Mucosa of descending colon (tissue), 1 donor: ENCODE data around the gene FRMD4B.

GRCh38 chr3:67489897-67490176, 164.6 kb downstream of the SUCLG2 start:
- PRO-cap: no peak

- PRO-cap: unidirectional peak, plus-strand start at chr3:67658322
Observed at GRCh38 chr3:67658159-67658491, 3.7 kb upstream of the SUCLG2 start.

- PRO-cap: no peak
Observed at GRCh38 chr3:67714362-67714631, 59.9 kb upstream of the SUCLG2 start.

DNA sequence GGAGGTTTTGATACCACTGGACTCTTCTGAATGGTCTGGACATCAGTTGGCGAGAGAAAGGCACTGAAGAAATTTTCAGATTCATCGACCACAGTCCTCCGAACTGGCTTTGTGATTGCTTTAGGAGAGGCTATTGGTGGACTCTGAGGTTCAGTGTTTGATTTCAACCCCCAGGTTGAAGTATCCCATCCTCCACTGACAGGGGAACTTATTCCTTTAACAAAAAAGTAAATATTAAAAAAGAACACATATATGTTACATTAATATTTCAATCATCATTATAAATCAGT, 3.8 kb downstream of the TMF1 start:
- PRO-cap: no peak

DNA sequence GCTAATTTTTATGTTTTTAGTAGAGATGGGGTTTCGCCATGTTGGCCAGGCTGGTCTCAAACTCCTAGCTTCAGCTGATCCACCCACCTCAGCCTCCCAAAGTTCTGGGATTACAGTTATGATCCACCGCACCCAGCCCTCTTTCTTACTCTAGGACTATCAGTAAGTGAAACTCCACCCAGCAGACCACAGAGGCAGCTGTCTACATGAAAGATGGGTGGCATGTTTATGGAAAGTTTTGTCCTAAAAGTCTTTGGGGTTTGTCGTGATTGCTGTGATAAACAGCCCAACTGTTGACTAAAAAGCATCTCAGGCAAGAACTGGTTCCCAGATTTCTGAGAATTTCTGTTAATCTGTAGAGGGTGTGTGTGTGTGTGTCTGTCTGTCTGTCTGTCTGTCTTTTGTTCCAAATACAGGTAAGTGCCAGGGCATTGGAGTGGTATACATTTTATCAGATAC, 10.9 kb downstream of the ARL6IP5 start:
- PRO-cap: no peak

GRCh38 chr3:69322009-69322412, 63.9 kb downstream of the FRMD4B start:
- PRO-cap: no peak

DNA sequence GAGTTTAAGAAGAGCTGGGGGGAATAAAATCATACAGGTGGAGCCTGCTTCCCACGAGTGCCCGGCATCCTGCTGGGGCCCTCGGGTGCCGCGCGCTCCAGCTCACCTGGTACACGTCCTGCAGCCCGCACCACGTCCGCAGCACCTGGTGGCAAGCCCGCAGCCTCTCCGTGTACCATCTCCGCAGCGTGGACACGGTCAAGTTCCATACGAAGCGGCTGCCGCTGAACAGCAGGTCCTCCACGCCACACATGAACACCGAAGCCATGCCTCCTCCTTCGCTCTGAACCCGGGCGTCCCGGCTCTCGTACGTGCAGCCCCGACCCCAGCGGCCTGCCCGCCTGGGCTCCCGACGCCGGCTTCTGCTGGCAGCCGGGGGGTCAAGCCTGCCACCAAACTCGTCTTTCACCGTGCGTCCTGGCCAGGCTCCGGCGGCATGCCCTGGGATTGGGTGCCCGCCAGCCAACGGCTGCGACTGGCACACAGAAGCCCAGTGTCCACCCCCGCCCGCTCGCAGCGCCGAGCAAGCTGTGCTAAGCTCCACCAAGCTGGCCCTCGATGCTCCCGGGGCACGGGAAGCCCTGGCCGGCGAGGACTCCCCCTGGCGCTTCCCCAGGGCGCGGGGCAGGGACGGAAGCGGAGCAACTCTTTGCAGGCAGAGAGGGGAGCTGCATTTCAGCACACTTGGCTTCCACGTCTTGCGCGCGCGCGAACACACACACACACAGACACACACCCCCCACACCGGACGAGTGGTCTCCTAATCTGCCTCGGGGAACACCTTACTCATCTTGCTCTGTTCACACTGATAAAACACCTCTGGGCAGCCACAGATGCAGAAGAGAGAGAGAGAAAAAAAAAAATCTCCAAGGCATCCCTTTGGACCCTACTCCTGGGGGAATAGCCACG, at the start of gene FRMD4B:
FRMD4B (minus strand) TSS at position 367 of the 909 bp plus-strand sequence.
- PRO-cap: unidirectional peak, minus-strand start at position 364 of the sequence; unidirectional peak, minus-strand start at position 651 of the sequence

GRCh38 chr3:69484707-69485503, 99.0 kb upstream of the FRMD4B start:
- PRO-cap: no peak

GRCh38 chr3:69505684-69506267, 119.9 kb upstream of the FRMD4B start:
- PRO-cap: no peak

GRCh38 chr3:70977747-70978292, 605.7 kb downstream of the FOXP1 start:
- PRO-cap: no peak

DNA sequence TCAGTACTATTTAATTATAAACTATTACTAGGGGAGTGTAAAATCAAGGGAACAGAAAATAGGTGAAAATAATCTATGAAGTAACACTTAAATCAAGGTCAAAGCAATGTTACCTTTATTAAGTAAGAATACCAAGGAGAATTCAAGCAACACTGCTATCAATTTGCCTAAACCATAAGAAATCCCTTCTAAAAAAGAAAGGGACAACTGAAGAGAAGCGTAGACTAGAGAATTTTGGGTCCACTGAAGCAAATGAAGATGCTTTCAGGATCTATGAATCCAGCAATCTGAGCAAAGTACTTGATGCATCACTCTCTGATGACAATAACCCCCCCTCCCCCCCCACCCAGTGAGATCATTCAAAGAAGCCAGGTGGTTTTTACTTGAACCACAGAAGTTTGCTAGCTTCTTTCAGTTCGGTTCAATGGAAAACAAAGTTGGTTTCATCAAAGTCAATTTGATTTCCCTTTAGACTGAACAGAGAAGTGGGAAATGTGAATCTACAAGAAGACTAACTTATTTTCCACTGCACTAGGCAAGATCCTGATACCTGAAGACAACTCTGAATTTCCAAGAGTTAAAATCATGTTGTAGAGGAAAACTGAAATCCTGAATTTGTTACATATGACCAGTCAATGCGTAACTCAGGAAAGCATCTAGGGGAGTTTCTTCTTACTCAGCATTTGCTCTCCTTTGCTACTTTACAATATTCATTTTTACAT, 572.9 kb downstream of the FOXP1 start:
- PRO-cap: no peak

DNA sequence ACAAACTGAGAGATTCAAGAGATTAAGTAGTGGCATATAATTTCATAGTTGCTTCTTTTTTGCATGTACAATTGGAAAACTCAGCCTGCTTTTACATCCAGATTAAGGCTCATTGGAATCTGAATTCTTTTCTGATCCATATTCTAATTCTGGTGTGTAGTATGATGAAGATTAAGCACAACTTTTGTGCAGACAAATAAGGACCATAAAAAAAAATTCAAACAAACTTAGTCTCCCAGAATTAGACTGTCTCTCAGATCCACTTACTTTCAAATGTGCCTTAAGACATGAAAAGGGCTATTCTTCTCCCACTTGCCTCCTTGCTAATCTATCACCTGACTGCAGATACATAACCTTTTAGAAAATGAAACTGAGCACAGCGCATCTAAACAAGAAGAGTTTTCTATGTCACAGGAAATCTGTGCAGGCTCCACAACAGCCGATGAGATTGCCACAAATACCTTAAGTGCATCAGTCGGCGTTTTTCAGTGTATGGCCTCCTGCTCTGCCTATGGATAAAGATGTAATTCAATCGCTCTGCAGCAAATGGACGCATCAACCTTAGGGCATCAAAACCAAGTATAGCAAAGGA, 544.3 kb downstream of the FOXP1 start:
- PRO-cap: no peak

GRCh38 chr3:71047996-71048299, 535.6 kb downstream of the FOXP1 start:
- PRO-cap: no peak

DNA sequence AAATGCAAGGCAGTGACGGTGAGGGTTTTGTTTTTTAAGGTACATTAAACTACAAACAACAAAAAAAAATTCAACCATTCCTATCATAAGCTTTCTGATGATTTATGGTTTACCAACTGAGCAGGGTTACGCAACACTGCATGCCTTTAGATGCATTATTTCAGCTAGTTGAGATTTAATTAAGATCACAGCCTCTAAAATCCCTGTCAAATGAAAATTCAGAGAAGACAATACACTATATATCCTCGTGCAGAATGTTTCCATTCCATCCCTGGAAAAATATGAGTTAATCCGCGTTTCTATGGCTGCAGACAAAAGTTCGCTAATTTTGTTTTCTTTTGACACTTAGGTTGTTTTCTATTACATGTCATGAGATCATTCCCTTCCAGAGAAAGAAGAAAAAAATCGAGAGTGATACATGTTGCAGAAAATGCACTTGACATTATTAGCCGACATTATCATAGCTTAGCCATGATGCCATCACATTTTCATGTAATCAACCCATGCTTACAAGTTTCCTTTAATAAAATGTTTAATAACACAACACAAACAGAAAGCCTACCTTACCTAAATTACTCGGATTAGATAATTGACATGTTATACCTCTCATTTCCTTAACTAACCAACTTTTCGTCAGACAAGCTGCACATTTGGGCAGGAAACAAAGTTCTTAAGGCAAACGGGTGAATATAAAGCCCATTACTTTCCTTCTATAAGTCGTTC, 521.3 kb downstream of the FOXP1 start:
- PRO-cap: no peak

- PRO-cap: unidirectional peak, plus-strand start at chr3:71134076
Observed at GRCh38 chr3:71133943-71134499, 449.5 kb downstream of the FOXP1 start.

DNA sequence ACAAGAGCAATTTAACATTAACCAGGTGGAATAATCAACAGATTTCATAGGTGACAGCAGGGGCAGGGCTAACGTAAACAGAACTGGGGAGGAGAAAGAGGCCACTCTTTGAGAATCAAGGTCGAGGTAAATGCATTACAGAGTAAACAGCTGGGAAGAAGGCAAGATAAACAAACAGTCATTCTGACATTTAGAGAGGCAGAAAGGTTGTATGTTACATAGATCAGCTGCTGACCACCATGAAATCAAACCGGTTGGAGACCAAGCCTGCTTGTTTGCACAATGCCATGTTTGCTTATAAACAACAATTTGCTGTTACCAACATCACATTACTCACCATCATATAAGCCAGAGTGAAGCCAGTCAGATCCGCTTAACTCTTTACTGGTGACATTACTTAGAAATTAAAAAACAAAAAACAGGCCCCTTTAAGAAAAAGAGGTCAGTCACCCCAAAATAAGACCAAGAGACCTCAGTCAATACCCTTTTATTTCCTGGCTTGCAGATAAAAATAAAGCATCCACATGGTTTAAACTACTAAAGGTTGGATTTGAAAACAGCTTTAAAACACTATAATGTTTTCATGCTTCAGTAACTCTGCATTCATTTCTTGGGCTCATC, 374.7 kb downstream of the FOXP1 start:
- PRO-cap: no peak

DNA sequence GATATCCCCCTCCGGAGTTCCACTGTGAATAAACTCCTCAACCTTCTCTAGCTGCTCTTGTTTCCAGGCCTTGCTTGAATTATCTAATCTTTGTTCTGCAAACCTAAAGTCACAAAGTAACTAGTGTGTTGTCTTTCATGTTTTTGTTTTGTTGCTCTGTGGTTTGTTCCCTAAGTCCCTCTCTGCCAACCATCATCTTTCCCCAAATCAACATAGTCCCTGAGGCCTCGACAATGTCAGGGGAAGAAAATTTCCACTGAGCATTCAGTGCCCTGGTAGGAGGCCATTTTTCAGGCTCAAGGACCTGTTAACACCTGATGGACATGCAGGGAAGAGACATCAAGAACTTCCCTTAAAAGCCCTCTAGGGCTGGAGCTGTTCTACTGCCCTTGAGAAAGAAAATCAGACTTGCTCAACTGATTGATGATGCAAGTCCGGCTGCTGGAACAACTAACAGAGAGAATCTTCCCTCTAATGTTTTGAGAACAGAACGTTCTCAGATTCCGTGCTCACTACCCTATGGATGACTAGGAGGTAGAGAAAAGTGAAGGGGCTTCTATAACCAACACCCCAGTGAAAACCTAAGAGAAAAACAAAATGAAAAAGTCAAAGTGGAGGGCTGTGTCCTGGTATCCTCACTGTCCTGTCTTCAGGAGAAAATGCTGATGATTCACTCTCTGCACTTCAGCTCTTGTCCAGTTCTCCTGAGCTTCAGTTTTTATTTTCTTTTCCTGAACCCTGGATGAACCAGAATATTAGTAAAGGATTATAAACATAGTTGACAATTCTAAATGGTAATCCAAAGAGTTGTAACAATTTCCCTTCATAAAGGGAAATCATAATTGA, 373.1 kb downstream of the FOXP1 start:
- PRO-cap: unidirectional peak, plus-strand start at position 488 of the sequence

GRCh38 chr3:71219815-71220492, 363.6 kb downstream of the FOXP1 start:
- PRO-cap: no peak

DNA sequence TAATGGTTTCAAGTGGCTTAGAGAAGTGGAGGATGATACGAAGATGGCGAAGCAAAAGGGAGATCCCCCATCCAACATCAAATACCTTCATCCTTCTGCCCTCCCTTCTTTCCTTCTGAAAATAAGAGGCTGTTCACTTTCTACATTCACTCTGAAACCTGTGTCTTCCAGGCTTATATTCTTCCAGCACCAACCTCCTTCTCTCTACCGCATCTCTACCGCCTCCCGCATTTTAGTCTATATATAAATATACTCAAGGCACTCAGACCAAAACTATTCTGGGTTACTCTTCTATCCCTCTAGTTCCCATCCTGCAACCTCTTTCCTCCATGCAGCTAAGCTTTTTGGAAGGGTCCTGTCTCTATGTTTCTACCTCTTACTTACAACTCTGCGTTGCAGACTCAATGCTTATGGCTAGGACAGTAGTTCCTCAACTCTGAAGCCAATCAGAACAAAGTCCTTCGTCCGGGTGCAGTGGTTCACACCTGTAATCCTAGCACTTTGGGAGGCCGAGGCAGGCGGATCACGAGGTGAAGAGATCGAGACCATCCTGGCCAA, 362.0 kb downstream of the FOXP1 start:
- PRO-cap: no peak

GRCh38 chr3:71243268-71243803, 340.2 kb downstream of the FOXP1 start:
- PRO-cap: no peak